Amniotic epithelial cell (primary cell): ENCODE measurements around the gene ZFP36L1.

DNA sequence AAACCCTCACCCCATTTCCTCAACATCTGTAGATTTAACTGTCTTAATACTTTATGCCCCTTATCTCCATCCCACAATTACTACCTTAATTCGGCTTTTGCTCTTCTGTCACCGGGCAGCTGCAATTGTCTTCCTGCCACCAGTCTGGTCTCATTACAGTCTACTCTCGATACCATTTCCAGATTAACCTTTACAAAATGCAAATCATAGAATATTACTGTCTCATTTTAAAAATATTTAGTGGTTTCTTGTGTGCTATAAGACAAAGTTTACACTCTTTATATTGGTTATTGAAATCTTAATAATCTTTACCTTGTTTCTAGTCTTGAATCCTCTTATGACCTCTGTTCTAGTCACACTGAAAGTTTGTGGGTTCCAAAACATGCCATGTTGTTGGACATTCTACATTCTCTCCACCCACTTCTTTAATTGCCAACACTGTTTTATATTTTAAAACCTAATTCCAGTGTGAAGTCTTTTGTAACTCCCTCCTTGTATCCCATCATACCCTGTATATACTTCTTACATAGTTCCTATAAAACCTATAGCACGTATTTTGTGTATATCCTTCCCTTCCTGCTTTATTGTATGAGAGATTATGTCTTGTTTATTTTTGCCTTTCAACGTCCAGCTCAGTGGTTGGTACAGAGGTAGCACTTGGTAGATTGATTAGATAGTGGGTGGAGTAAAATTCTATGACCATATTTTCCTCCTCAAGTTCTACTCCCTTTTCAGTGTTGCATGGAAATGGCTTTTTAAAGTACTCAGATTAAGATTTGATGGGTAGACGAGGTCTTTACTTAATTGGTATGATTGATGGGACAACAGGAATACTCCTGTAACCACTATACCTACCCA lies 347.5 kb downstream of the RAD51B start:
- RRBS, result no CpG with 5 or more reads among the region's 6 CpGs

- RRBS, result no CpG with 5 or more reads among the region's 5 CpGs
These were observed 391.2 kb downstream of the RAD51B start for GRCh38 chr14:68210722-68211333.

GRCh38 chr14:68244024-68244579 lies 424.5 kb downstream of the RAD51B start:
- RRBS, result no CpG with 5 or more reads among the region's 3 CpGs

- RRBS, result no CpG with 5 or more reads among the region's 4 CpGs
These were observed 452.5 kb downstream of the RAD51B start for GRCh38 chr14:68272016-68272593.

- RRBS, result no CpG with 5 or more reads among the region's 3 CpGs
These were observed 459.4 kb downstream of the RAD51B start for GRCh38 chr14:68278955-68279379.

- RRBS, result no CpG with 5 or more reads among the region's 6 CpGs
These were observed 473.9 kb downstream of the RAD51B start for GRCh38 chr14:68293312-68293965.

GRCh38 chr14:68397315-68397871 lies 395.5 kb downstream of the ZFP36L1 start:
- RRBS, result no CpG with 5 or more reads among the region's 8 CpGs

- RRBS, result no CpG with 5 or more reads among the region's 3 CpGs
These were observed 341.5 kb downstream of the ZFP36L1 start for GRCh38 chr14:68451445-68451761.

GRCh38 chr14:68521313-68521804 lies 271.5 kb downstream of the ZFP36L1 start:
- RRBS, result no CpG with 5 or more reads among the region's 1 CpG

DNA sequence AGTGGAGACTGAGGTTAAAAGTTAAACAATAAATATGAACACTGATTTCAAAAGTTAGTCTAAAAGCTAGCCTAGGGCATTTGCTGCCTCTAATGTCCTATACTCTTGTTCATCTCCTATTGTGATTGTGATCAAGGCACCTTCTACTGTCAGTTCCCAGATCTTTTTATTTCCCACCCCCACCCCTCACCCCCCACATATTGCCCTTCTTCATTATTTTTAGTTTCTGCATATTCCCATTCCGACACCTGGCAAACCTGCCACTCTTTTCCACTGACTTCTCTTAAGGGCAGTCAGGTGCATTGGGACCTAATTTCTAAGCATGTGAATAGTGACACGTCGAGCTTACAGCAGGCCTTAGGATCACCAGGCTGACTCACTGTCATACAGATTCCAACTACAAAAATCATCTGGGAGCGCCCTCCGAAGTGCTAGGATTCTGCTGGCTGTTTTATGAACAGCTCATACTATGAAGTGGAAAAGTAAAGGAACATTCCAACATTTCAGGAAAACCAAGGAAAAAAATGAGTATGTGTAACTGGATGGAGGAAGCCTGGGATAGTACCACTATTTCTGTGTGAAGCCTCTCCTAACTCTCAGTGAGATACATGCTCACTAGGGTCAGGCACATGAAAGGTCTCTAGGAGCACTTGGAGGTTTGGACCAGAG lies 257.5 kb downstream of the ZFP36L1 start:
- RRBS, result no CpG with 5 or more reads among the region's 5 CpGs

DNA sequence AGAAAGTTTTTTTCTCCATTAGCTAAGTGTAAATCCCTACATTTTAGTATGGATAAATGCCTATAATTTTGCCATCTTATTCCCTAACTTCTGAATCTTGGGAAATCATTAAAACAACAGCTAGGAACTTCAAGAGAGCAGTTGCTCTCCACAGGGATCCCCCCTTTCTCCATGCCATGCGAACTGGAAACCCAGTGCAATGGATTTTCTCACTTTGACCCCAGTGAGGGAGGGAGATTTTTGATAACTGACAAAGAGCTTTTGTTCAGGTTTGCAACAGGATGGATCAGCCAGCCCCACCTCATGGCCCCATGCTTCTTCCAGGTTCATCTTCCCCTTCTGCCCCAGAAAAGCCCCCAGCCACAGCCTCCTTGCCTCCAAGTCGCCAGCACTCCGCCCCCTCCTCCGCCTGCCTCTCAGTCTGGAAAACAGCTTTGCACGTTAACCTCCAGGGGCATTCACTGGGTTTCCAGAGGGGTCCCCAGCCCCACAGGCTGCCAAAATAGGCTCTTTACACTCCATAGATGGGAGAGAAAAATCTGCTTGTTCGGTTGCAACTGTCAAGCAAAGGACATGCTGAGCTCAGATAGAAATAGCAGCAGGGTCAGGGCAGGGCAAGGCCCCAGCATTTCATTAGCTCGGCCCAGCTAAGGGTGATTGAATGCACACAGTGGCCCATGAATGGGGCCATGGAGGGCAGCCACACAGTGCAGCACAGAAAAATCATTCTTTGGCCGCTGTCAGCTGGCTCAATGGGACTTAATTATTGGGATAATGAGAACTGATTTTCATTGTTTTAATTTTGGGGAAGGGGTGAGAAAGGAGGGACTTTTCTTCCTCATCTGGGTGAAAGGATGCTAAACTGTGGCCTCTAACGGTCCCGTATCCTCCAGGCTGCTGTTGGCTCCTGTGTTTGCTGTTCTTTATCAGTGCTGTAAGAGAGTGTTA lies 253.6 kb downstream of the ZFP36L1 start:
- RRBS, result no CpG with 5 or more reads among the region's 10 CpGs

GRCh38 chr14:68598483-68599577 lies 194.0 kb downstream of the ZFP36L1 start:
- RRBS, result no CpG with 5 or more reads among the region's 26 CpGs

DNA sequence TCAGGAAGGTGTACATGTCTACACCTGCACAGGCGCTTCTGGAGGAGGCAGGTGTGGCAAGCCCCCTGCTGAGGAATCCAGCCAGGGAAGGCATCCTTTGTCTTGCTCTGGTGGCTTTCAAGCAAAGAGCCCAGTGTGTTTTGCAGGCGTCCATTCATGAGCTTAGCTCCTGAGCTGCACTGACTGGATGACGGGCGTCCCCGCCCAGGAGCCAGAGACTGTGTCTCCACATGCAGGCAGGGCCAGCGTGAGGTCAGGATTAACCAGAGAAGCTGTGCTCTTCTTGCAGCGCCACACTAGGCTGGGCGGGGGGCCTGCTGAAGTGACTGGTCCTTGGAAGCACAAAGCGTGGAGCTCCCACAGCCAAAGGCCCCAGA lies 116.2 kb downstream of the ZFP36L1 start:
- RRBS, result no CpG with 5 or more reads among the region's 9 CpGs

- RRBS, result no CpG with 5 or more reads among the region's 6 CpGs
These were observed 113.1 kb downstream of the ZFP36L1 start for GRCh38 chr14:68679695-68680231.

GRCh38 chr14:68704726-68705547 lies 87.9 kb downstream of the ZFP36L1 start:
- RRBS, result no CpG with 5 or more reads among the region's 12 CpGs

DNA sequence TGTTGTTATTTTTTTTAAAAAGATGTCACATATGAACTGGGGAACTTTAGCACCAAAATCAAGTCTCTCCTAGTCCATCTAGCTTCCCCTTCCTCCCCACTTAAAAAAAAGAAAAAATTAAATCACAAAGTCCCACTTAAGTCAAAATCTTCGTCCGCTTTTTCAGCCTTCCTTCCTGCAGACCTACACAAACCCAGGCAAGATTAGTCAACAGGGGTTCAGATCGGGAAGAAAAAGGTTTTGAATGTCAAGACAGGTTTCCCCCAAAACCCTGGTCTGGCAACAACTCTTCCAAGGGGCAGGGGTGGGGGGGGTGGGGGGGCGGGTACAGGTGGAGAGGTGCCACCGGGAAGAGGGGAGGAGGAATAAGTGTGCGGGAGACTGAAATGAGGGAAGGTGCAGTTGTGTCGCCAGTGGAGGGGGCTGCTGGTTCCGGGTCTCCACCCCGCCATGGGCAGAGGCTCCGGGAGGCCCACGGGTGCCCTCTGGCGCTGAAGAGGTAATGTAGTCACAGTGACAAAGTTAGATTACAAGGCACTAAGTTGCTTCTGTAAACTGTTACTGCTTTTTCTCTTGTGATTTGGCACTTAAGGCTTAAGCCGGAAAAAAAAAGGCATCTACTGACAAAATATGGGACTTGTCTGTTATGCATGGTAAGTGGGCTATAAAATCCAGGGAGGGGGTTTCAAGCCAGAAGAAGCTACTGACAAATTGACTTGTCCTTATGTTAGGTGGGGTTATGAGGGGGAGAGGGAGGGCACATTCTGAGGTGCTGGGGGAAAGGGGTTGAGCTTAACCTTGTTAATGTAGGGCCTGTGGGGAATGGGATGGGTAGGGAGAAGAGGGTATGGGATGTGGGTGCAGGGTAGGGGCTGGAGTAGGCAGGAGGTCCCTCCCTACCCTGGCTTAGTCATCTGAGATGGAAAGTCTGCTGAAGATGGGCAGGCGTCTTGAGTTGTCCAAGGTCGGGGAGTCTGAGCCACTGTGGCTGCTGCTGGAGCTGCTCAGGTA lies 3.9 kb downstream of the ZFP36L1 start:
- RRBS, result 4% methylated on average over 4 of the region's 15 CpGs

DNA sequence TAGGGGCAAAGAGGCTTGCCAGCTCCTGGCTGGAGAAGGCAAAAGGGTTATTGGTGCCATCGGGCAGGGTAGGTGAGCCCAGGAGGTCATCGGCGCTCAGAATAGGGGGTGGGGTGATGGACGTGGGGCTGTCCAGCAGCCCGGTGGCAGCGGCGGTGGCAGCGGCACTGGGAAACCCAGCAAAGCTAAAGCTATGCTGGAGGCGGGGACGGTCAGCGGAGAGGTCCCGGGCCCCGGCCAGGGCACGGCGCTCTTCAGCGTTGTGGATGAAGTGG lies 3.2 kb downstream of the ZFP36L1 start:
- RRBS, result 9% methylated on average over 8 of the region's 16 CpGs

DNA sequence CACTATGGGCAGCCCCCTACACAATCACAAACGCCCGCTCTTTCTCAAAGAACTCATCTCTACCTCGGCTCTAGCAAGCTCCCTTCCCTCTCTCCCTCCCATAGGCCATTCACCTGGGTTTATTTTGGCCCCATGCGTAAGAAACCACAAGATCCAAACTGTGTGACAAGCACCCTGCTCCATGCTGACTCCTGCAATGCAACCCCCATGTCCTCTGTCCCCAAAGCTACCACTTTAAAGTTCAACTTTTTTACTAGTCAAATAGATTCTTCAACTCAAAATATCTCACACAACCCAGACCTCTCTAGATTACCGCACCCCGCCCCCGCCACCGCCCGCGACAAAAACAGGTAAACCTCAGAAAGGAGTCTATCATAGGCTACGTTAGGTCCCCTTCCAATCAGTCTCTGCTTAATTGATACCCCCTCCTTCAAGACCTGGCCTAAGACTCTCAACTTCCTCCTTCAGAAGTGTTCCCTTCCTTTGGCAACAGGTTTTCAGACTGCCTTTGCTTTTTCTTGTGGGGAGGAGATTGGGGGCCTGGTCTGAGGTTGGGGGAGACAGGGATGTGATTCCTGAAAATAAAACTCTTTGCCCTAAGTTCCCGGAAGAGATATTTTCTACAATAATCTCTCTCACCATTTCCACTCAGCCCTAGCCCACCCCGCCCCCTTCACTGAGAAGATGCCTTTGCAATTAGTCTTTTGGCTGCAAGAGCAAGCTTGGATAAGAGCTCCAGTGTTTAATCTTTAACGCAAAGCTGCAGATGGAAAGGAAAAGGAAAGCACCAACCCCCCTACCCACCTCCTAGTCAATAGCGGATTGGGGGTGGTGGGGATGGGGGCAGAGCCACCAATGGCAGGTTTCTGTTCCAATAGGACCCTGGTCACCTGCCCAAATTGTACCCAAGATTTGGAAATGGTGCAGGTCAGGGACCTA lies 2.1 kb downstream of the ZFP36L1 start:
- RRBS, result no CpG with 5 or more reads among the region's 15 CpGs

GRCh38 chr14:68792778-68793314 lies at the start of gene ZFP36L1:
ZFP36L1 (minus strand) TSS chr14:68793067.
- RRBS, result 4% methylated on average over 9 of the region's 28 CpGs

GRCh38 chr14:68815746-68816279 lies 22.9 kb upstream of the ZFP36L1 start:
- RRBS, result no CpG with 5 or more reads among the region's 16 CpGs